ENCODE measurements around a stretch of chr6.

DNA sequence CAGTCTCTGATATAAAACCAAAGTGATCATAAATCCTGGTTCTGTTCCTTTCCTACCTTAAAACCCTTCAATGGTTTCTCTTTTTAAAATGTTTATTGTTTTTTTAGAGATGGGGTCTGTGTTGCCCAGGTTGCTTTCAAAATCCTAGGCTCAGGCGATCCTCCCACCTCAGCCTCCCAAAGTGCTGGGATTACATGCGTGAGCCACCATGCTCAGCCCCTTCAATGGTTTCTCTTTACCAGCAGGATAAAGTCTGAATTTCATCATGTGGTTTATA lies 3.8 kb downstream of the FAM8A1 start:
- RRBS, result no CpG with 5 or more reads among the region's 2 CpGs

- RRBS, result no CpG with 5 or more reads among the region's 9 CpGs
Measured at GRCh38 chr6:17669403-17669989, 37.2 kb downstream of the NUP153 start.

- RRBS, result no CpG with 5 or more reads among the region's 3 CpGs
Measured at GRCh38 chr6:17683721-17684295, 22.9 kb downstream of the NUP153 start.

- RRBS, result no CpG with 5 or more reads among the region's 17 CpGs
Measured at GRCh38 chr6:17706991-17707314, 228 bp upstream of the NUP153 start.

DNA sequence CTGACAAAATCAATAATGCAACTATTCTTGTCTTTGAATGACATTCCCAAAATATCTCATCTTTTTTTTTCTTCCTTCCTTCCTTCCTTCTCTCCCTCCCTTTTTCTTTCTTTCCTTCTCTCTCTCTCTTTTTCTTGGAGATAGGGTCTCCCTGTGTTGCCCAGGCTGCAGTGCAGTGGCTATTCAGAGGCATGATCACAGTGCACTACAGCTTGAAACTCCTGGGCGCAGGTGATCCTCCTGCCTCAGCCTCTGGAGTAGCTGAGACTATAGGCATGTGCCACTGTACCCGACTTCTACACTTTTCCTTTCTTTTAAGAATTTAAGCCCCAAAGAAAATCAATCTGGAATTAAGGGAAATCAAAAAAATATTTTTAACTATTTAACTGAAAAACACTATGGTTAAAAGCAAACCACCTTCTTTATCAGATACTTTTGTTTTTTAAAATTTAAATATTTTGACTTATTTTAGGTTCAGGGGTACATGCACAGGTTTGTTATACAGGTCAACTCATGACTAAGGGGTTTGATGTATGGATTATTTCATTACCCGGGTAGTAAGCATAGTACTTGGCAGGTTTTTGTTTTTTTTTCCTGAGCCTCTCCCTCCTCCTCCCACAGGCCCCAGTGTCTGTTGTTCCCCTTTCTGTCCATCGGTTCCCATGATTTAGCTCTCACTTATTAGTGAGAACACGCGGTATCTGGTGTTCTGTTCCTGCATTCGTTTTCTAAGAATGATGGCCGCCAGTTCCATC lies 105.2 kb upstream of the NUP153 start:
- RRBS, result no CpG with 5 or more reads among the region's 8 CpGs

DNA sequence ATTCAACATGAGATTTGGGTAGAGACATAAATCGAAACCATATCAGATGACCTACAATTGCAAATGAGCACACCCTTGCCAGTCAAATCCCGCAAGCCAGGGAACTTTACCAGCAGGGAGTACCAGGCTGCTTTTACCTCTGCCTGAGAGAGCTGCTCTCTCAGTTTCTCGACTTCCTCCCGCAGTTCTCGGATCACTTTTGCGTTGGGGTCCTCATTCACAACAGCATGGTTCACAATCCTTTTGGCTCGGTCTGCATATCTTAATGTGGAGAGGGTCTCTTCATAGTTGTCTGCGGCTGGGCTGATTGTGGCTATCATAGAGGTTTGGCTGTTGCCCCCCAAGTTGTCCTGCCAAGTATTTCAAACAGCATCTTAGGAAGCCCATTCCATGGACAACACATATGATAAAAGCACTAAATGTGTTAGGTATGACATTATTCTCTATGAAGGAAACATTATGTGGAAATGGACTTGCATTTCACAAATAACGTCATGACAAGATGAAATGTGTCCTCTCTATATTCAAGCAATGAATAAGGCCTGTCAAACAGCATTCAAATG lies 130.1 kb upstream of the NUP153 start:
- RRBS, result no CpG with 5 or more reads among the region's 9 CpGs

DNA sequence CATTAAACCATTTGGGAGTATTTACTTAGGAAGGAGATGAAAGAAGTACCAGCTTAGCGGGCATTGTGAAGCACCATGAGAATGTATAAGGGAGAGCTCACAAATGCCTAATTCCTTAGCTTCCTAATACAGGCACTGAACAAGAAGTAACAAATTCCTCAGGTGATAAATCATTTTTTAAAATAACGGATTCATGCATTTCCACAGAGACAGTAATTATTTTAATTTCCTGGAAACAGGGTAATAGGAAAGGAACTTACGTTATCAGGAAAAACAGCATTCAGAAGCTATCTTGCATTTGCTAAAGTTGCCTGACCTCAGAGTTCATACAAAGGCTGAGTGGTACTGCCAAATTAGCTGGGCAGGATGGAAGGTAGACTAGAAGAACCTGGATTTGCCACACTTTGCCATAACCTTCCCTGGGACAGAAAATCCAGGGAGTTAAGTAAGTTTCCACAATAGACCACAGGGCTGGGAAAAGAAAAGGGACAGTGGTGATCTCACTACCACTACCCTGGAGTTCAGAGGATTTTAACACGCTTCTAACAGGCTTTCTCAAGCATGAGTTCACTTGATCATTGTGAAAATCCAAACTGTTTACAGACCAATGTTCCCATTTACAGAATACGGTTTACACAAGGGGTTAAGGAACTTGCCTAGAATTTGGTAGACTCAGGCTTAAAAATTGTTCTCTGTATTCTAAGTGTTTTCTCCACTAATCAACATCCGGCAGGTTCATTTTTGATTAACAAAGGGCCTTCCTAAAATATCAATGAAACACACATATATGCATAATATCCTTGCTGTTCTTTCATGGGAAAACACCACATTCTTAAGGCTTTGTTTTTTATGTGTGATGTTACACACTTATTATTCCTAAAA lies 57.0 kb downstream of the KIF13A start:
- RRBS, result no CpG with 5 or more reads among the region's 6 CpGs

GRCh38 chr6:17972496-17973118 lies 14.8 kb downstream of the KIF13A start:
- RRBS, result no CpG with 5 or more reads among the region's 5 CpGs

DNA sequence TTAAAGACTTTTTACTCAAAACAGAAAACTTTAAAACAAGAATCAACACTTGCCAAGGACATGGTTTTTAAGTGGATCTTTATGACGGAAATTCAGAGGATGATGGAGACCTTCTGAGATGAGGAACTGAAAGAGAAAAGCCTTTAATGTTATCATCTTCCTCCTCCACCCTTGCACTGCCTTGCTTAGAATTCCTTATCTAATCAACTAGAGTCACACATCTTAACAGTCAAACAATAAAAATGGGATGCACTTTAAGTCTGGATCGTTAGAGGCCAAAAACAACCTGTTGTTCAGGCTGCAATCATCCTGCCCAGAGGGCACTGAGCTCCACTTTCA lies 66.0 kb upstream of the KIF13A start:
- RRBS, result no CpG with 5 or more reads among the region's 2 CpGs

DNA sequence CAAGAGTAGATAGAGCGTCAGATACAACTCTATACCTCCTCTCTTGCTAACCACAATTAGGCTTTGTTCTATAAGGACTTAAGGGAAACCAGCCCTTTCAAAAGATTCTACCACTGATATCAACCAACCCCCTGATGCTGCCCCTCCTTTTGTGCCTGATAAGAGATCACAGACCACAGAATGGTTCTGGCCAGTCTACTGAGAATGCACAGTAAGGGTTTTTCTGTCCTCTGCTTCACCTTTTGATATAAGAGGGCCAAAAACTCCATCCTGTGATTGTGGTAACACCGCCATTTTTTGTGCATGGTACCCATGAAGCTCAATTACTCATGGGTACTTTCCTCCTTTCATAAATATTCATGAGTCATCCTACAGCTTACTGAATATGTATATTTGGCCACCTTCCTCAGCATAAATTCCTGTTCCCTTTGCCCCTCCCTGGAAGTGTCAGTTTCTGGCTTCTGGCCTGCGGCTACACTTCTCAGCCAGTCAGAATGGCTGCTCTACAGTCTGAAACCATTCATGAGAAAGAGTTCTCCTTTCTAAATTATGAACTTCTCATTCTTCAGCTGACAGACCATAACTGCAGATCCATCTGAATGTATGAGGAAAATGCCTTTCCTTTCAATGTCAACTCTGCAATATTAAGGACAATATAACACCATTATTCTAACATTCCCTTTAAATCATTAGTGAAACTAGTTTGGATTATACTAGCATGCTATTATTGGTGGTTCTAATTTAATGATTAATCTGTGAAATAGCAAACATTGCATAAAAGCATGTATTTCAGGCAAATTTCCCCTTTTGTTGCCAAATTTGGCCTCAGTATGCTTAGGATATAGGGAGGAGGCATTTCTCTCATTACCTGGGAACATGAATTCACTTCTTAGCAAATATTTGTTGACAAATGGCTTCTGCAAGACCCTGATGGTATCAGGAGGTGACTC lies 1.9 kb downstream of the TPMT start:
- RRBS, result no CpG with 5 or more reads among the region's 3 CpGs

DNA sequence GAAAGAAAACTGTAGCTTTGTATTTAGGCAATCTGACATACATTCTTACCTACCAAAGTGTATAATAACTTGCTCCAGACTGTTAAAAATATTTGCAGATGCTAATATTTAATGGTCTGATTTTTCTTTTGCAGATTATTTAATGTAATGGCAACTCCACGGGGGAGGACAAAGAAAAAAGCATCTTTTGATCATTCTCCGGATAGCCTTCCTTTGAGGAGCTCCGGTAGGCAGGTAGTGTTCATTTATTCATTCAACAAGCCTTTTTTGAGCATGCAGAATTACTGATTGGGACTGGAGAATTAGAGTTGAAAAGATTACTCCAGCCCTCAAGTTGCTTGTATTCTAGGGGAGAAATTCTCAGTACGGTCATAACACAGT lies 4.5 kb downstream of the KDM1B start:
- RRBS, result no CpG with 5 or more reads among the region's 4 CpGs

DNA sequence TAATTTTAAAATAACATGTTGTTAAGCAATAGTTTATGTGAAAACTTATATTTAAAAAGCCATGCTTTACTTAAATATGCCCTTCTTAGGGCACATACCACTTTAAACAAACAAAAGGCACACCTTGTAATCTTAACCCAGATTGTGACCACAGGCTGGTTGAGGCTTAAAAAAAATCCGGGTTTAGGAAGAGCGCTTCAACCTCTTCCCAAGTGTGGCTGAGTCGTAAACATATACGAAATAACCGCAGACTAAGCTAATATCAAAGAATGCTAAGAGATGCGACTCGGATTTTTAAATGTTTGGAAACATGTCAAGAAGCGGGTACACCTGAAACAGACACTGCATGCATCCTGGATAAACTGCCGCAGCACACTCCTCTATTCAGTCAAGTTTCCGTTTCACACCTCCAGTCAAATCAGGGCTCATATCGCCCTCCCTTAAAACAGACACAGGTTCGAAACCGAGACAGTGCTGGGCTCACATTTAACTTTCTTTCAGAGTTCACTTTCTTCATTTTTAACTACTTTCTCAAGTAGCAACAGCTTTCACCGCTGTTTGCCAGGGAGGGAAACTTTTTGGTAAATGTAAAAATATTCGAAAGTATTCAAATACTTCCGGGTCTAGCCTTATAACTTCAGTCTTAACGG lies 1.4 kb downstream of the DEK start:
- RRBS, result no CpG with 5 or more reads among the region's 17 CpGs

DNA sequence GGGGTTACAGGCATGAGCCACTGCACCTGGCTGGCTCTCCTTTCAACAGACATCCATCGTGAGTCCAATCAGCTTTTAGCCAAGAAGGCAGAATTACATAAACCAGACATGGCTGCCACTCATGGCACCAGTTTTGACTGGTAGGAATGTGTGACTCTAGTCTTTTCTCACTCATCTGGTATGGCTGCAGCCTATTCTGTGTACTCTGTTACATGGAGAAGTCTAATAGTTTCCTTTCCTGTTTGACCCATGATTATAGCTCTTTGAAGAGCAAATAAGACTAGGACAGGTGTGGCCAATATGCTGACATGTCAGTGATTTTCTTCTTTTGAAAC lies 27.0 kb upstream of the RNF144B start:
- RRBS, result no CpG with 5 or more reads among the region's 1 CpG

GRCh38 chr6:18501571-18502189 lies 114.5 kb downstream of the RNF144B start:
- RRBS, result no CpG with 5 or more reads among the region's 5 CpGs

GRCh38 chr6:19180546-19181307 lies 656.4 kb upstream of the ID4 start:
- RRBS, result no CpG with 5 or more reads among the region's 8 CpGs

- RRBS, result no CpG with 5 or more reads among the region's 9 CpGs
Measured at GRCh38 chr6:19303246-19303926, 533.8 kb upstream of the ID4 start.

- RRBS, result no CpG with 5 or more reads among the region's 8 CpGs
Measured at GRCh38 chr6:19312055-19312757, 525.0 kb upstream of the ID4 start.

- RRBS, result 2% methylated on average over 49 of the region's 75 CpGs
Measured at GRCh38 chr6:19804238-19805130, 32.7 kb upstream of the ID4 start.

DNA sequence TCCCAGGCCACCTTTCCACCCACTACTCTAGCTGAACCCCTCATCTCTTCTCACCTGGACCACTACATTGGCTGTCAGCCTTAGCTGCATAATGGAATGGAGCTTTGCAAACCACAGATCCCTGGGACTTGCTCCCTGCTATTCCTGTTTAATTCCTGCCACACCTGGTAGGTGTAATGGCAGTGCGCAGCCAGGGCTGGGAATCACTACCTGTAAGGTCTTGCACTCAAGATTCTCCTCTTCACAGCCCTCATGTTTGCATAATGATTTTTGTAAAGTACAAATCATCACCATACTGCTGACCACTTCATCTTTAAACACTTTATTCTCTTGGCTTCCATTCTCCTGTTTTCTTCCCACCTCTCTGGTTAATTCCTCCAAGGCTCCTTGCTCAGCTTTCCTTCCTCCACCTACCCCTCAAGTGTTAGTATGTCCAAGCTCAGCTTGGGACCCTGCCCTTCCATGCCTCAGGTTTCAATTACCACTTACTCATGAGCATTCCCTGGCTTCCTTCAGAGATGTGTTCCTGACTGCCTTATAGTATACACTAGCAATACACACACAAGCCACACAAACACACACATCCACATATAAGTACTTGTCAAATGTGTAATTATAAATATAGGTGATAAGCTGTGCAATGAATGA lies 67.7 kb downstream of the MBOAT1 start:
- RRBS, result no CpG with 5 or more reads among the region's 1 CpG

All from epidermal melanocyte (primary cell).